Bronchus fibroblast of lung (primary cell): ENCODE results near the genes AKNAD1, GPSM2 and SARS1.

DNA sequence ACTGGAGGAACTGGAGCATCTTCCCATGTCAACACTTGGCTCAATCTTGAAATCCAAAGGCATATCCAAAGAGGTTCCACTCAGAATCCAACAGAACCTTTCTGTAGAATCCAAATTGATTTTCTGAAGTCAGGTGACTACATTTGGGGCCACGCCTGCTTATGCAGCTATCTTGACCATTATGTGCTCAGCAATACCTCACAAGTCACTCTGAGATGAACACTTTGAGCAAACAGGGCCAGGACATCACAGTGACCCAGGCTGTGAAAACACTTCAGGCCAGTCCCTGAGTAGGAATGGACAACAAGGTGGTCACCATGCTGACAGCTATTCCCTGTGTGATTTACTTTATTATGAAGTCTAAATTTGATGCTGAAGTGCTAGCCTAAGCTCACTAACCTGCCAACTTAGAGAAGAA is at the start of gene AKNAD1:
TSS of gene AKNAD1 (minus strand) at position 135 of the 418 bp plus-strand sequence.
- RAMPAGE, long total RNA: no peak

DNA sequence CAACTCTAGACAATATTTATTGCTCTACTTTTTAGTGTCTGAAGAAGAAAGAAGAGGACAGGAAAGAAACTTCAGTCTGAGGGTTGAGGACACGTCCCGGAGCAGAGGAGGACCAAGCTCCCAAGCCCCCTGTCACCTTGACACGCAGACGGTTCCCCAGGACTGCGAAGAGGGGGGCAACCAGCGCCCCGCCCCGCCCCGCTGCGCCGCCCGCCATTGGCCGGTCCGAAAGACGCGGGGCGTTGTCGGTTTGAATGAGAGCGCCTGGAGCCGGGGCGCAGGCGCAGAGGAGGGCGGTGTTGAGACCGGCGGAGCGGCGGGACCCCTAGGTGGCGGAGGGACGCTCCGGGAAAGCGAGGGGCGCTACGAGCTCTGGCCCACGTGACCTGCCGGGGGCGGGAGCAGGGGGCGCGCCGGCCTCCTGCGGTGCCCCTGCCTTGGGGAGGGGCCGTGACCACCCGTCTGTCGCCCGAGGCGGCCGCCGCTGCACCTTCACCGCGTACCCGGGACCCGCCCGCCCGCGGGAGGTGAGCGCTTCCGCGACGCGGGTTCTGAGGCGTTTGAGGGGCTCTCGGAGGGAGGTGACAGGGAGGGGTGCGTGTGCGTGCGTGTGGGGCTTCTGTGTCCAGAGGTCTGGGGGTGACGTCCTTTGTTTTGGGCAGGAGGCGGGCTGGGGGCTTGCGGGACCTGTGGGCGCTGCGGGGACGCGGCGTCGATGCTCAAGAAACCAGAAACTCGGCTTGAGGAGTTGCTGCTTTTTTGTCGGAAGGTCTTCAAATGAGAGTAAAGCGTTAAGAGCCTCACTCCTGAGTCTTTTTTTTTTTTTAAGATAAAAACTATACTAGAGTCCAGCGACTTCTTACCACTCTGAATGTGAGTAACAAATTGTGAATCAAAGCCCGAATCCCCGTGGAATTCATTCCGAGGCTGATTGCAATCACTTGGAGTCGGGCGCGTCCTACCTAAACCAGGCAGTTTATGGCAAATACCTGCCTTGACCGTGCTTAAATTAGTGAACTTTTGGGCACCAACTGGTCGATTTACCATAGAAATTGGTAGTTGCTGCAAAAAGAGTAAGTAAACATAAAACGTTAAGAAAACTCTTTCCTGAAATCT is at the start of gene GPSM2:
TSS of gene GPSM2 (plus strand) at position 284 of the 1,116 bp plus-strand sequence.
- RAMPAGE, long total RNA: no peak

GRCh38 chr1:108896707-108897155 is 19.9 kb downstream of the GPSM2 start:
- RAMPAGE, long total RNA: no peak

GRCh38 chr1:108953897-108954272 is 9.4 kb downstream of the CLCC1 start:
- RAMPAGE, long total RNA: no peak

DNA sequence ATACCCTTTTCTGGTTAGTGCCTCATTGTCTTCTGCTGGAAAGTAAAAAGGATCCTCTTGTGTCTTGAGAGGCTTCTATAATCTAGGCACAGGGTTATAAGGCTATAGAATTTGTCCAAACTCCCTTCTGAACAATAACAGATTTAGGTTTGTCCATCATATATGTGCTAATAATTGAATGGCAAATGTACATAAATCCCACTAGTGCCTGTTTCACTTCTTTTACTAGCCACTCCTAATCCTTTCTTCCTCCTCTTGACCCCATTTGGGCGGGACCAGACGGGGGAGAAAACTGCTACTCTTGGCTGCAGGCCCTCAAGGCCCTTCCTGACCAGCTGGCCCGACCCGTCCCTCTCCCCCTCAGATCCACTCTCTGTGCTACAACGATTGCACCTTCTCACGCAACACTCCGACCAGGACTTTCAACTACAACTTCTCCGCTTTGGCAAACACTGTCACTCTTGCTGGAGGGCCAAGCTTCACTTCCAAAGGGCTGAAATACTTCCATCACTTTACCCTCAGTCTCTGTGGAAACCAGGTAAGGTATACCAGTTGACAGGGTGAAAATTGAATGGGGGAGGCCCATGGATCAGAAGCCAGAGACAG is 19.6 kb upstream of the SARS1 start:
- RAMPAGE, long total RNA: no peak

DNA sequence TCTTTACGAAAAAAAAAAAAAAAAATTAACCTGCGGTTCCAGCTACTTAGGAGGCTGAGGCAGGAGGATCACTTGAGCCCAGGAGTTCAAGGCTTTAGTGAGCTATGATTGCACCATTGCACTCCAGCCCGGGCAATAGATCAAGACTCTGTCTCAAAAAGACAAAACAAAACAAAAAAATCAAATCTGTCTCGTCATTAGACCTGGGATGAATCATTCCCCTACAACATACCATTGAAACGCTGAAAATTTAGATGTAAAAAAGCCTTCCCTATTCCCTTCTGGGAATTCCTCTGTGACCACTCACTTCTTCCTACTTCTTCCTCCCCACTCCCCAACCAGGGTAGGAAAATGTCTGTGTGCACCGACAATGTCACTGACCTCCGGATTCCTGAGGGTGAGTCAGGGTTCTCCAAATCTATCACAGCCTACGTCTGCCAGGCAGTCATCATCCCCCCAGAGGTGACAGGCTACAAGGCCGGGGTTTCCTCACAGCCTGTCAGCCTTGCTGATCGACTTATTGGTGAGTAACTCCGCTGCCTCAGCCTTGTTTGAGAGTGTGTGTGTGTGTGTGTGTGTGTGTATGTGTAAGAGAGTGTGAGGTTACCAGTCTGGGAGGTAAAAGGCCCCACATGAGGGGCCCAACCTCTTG is 16.5 kb upstream of the SARS1 start:
- RAMPAGE, long total RNA: no peak

DNA sequence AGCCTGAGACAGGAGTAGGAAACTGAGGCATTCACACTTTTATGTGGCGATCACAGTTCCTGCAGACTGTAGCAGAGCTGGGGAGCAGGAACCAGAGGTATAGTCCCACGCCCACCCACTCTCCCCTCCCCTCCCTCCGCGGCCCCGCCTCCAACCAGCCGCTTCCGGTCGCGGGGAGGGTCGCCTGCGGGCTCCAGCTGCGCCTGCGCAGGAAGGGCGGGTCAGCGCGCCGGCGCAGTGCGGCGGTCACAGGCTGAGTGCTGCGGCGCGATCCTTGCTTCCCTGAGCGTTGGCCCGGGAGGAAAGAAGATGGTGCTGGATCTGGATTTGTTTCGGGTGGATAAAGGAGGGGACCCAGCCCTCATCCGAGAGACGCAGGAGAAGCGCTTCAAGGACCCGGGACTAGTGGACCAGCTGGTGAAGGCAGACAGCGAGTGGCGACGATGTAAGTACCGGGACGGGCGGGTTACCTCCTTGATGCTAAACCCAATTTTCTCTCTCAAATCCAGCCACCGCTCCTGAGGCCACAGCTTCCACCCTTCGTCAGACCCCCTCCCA is at the start of gene SARS1:
TSS of gene SARS1 (plus strand) at position 235 of the 558 bp plus-strand sequence.
- RAMPAGE, long total RNA: start-site peak on the plus strand centred at position 248 of the sequence, 80 bp wide, 1,927 and 2,307 reads in 2 replicates

- RAMPAGE, long total RNA: no peak
These were observed 765 bp downstream of the SARS1 start for GRCh38 chr1:109214242-109215123.

DNA sequence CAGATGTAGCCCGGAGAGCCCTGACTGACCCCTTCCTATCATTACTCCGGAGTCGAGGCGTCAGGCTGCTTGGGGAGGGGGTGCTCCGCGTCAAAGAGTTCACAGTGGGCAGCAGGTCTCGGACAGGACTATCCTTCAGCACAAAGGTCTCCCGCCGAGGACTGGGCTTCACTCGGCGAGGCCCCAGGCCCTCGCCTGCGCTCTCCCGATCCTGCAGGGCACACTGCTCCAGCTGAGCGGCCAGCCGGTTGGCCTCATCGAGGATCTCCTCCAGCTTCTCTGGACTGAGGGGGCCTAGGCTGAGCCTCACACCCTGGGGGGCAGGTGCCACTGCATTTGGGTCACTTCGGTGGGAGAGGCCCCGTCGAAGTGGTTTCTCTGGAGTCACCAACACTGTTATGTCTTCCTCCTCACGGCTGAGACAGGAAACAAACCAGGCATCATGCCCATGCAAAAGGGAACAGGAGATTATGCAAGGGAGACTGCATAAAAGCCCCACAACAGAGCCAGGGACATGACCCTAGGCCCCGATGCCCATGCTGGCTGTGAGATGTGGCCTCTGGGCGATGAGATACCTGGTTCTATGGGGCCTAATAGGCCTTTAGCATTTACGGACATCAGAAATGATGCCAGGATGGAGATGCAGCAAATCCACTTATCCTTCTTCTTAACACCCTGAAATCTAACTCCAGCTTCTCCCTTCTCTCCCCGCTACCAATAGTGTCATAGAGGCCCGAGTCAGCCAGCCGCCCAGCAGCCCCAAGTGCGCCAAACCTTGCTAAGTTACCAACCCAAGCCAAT is 1.1 kb downstream of the PSRC1 start:
- RAMPAGE, long total RNA: no peak

DNA sequence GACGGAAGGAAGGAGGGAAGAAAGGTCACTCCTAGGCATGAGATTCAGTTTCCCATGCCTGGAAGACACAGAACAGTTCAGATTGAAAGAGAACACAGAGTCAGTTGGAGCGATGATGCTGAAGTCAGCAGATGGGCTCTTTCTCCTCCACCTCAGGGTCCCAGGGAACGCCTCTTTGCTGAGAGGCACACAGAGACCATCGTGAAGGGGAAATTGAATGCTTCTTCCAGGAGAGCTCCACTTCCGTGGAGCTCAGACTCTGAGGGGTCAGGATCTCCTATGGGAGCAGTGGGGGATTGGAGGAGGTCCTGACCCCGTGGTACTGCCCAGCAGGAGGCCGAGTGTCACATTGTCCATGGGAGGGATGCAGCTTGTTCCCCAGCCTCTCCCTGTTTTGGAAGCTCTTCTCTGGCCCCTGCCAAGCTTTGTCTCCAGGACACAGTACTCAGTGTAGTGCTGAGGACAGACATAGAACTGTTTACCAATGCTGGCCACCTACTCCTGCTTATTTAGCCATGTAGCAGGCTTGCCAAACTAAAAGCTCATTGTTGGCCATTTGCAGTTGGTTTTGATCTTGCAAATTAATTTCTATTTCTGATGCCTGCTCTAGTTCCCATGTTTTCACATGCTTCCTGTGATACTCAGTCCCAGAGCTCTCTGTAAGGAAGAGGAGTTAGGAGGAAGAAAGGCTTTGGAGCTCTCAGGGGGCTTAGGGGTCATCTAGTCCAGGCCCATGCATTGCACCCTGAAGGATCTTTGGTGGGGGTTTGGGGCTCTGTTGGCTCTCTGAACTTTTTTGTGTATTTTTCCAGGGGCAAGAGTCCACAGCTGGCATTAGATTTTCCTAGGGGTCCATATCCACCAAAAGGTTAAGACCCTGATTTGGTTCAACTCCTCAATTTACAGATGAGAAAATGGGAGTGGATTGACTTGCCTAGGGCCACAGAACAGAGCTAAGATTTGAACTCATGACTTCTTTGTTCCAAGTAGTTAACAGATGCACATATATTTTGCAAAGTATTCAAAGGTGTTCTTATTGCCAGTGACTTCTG is 2.2 kb downstream of the MYBPHL start:
- RAMPAGE, long total RNA: no peak

- RAMPAGE, long total RNA: no peak
These were observed 7.6 kb upstream of the MYBPHL start for GRCh38 chr1:109314246-109315007.

DNA sequence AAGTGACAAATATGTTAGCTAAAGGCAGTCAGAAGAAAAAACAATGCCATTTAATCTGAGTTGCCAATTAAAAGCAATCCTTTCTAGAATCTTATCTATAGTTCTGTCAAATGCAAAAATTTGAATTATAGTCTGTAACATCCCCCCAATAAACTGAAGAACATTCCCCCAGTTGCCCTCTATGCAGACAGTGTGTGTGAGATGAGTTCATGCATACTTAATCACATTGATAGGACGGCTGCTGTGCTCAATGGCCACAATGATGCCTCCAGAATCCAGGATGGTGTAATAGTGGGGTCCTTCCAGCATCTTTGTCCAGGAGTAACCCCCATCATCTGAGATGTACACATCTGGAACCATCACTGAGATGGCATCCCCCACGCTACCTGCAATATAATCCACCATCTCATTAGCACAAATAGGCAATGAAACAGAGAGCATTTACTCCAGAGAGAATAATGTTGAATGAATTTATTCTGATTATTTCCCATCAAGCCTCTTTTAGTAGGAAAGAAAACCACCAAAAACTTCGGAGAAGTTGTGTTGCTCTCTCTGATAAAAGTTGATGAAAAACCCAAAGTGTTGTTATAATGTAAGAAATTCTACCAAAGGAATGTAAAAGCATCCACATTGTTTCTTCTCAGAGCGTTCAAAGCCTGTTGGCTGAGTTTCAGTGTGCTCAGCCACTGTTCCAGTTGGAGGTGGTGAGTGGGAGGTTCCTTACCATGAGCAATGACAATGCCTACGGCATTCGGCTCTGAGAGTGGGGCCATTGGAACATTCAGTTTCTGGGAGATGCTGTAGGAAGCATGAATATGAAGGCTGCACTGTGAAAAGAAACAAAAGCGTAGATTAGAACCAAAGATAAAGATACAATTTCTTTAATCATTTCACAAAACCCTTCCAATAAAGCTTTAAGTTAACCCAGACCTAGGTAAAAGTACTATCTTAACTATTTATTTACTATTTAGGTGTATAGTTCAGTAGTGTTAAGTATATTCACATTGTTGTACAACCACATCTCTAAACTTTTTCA is 20.3 kb upstream of the MYBPHL start:
- RAMPAGE, long total RNA: no peak

GRCh38 chr1:109335870-109336406 is 29.1 kb upstream of the MYBPHL start:
- RAMPAGE, long total RNA: no peak

DNA sequence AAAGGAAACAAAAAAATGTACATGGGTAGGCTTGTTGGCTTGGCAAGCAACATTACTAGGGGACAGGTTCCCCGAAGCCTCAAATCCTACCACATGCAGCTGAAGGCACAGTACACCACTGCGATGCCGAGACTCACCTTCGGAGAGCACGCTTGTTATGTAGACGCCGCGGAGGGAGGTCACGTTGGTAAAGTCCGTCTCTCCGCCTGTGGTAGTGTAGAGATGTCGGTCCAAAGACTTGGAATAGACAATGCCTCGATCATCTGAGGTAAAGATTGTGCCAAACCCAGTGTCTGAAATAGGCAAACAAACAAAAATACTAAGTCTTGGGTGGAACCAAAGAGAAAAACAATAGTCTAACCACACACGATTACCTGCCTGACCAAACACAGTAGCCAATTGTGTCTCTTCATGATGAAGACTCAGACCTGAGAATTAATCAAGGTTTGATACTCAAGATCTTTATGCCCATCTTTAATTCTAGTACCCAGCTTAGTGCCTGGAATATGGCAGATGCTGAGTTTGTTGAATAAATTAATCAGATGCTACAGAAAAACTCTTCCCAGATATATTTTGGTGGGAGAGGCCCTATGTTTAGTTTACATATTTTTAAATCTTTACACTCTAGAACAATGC is 33.9 kb upstream of the MYBPHL start:
- RAMPAGE, long total RNA: no peak

DNA sequence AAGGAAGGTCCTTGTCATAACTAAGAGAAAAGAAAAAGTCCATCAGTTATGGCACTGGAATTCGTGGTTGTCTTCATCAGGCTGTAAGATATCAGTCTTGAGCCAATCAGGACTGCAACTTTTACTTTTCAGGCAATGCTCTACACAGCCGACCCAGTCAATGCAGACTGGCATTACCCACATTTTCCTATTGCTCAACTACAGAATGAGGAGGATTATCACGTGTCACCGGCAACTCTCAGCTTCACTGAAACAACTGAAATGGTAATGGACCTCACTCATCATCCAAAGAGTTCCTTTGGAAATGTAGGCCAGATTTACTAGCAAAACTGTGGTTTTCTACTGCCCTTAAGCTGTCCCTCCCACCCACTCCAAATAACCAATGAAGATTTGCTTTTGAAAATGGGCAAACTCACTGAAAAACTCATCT is 26.2 kb downstream of the SORT1 start:
- RAMPAGE, long total RNA: no peak

GRCh38 chr1:109372955-109373954 is 24.5 kb downstream of the SORT1 start:
- RAMPAGE, long total RNA: no peak

GRCh38 chr1:109389179-109389747 is 8.5 kb downstream of the SORT1 start:
- RAMPAGE, long total RNA: no peak

GRCh38 chr1:109509216-109509445 is 396 bp downstream of the AMIGO1 start:
- RAMPAGE, long total RNA: no peak

DNA sequence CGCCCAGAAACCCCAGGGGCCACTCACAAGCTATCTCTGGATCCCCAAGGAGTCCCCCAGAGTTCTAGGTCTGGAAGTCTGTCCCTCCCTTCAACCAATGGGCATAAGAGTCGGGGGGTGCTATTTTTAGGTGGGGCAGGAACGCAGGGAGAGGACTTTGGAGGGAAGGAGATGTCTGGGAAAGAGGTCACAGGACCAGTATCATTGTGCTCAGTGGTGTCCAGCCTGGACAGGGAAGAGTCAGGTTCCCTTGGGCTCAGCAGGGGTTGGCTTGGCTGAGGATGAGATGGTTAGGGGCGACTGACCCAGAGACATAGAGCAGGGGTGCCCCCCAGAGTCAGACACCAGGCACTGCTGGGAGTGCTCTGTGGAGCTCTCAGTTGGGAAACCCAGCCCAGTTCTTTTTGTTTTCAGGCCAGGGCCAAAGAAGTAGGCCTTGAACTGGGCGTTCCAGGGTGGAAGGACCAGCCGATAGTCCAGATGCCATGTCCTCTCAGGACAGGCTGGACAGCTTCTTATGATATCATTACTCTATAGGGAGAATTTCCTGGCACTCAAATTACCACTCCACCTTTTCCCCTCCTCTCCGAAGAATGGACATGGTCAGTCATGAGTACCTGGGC is 6.9 kb upstream of the GPR61 start:
- RAMPAGE, long total RNA: no peak

- RAMPAGE, long total RNA: no peak
These were observed 2.0 kb downstream of the GNAT2 start for GRCh38 chr1:109617224-109617963.